PC-3 (cell line): Measurements from ENCODE around the gene CREB3L1.

DNA sequence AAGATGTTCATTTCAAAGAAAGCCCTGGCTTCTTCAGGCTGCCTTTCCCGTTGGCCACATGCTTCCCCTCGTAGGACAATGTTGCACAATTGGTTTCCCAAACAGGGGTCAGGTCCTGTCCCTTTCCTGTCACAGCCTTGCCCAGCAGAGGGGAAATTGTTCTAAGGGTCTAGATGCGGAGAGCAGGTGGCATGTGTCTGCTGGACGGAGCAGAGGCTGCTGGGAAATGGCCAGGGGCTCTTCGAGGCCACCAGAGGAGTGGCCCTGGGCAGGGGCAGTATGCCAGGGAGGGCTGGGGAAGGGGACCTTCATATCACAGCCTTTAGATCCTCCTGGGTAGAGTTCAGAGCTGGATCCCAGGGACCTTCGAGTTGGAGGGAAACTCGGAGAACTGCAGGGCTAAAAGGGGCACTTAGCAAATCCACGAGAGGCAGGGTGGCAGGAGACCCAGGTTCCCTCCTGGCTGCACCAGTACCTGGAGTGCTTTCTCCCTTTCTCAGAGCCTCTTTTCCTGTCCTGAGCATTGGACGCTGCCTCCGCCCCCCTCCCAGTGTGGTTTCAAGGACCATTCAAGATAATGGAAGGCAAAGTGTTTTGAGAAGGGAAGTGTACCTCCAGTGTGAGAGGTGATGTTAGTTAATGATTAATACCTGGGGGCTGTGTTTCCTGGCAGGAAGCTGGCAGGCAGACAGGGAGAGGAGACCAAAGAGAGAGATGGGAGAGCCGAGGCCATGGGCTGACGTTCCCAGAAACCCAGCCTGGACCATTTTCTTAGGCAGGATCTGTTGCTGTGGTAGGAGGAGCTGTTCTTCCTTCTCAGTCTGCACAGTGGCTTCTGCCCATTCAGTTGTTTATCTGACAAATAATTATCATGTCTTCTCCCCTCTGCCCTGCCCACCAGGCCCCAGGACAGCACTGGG lies 42.5 kb downstream of the C11orf96 start:
- RAMPAGE, long total RNA, result no peak

DNA sequence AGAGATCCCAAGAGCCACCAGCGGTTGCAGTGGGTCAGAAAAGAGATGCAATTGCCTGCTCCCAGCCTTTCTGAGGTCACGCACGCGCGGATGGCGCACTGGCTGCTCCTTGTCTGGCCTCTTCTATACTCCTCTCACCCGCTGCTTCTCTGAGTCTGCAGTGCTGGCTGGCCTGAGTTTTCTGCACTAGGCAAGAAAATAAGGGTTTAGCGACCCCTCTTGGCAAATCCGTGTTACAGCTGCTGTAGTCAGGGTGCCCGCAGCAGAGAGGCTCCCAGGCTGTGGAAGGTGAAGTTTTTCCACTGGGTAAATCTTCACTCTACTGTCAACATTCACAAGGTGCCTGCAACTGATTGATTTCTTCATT lies 10.5 kb upstream of the ACCSL start:
- RAMPAGE, long total RNA, result no peak

GRCh38 chr11:44077237-44077633 lies 11.2 kb downstream of the ACCS start:
- RAMPAGE, long total RNA, result no peak

- RAMPAGE, long total RNA, result no peak
These were observed 64.2 kb downstream of the ALX4 start for GRCh38 chr11:44245554-44246226.

DNA sequence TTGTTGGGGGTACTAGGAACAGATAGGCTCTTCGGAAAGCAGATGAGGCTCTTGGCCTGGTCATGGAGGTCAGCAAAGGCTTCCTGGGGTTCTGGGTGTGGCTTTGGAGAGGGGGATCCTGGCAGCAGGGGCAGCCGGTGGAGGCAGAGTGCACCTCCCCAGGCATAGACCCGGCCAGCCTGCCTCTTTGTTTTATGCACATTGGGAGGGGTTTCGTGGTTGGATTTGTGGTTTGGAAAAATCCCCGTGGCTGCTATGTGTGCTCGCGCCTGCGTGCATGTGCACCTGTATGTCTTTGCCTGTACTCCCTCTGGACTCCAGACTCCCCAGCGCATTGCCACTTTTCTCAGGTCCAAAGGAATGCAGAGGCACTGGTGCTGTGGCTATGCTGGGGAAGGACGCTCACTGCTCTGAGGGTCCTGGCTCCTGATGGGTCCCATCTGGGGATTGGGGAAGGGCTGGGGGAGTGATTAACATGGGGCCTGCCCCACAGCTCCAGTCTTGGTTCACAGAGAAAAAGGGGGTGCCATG lies 31.5 kb downstream of the CD82 start:
- RAMPAGE, long total RNA, result no peak

DNA sequence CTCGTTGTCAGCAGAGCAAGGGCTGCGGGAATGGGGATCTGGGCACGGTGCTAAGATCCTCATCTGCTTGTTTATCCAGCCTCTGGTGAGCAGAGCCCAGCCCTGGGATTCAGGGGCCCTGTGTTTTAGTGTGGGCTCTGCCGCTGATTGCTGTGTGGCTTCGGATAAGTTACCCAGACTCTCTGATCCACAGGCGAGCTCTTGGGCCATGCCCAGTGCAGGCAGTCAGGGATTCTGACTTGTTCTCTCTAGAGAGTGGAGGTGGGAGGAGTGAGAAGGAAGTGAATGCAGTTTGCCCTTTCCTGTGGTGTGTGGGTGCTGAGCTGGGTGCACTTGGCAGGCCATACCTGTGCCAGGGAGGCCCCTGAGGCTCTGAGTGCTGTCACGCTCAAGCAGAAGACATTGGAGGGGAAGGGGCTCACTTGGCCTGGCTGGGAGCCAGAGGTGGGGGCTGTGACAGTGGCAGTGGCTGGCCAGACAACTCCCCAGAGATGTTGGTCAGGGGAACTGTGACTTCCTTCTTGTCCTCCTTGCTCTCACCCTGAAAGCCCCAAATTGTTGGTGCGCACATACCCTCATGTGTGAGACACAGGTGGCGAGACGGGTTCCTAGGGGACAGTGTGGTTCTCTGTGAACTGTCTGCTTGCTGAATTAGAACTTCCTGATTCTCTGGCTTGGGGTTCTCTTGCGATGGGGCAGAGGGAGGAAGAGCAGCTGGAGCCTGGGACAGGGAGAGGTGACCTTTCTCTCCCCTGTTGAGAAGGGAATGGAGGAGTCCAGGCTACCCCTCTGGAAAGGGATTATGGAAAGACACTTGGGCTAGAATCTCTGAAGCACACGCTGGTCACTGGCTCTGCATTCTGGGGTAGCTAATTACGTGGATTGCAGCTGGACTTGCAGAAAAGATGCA lies 43.8 kb downstream of the CD82 start:
- RAMPAGE, long total RNA, result no peak

- RAMPAGE, long total RNA, result no peak
These were observed 66.4 kb downstream of the CD82 start for GRCh38 chr11:44631958-44632241.

DNA sequence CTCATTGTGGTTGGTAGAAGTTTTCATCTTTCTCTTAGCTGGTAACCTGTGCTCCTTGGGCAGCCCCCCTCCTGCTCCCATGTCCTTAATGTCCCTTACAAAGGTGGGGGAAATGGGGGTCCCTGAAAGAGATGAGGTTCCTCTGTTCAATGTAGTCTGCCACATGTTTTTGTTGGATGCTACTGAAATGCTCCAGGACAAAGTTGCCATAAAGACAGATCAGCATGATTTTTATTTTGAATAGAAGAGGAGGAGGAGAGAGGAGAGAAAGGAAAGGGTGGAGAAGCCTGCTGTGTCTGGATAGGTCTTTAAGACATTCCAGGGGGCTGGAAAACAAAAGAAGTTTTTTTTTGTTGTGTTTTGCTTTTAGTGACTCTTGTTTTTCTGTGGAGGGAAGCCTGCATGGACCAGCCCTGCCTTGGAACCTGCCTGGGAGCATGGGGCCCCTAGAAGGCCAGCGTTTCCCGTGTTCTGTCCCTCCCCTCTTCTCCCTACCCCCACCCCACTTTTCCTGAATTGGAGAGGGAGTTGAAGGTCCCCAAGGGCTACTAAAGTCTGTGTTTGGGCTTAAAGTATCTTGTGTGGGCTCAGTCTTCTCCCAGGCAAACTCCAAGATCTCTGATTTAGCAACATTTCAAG lies 2.3 kb downstream of the TSPAN18 start:
- RAMPAGE, long total RNA, result no peak

GRCh38 chr11:44857427-44857922 lies 93.2 kb downstream of the TP53I11 start:
- RAMPAGE, long total RNA, result no peak

GRCh38 chr11:44912165-44912534 lies 38.5 kb downstream of the TP53I11 start:
- RAMPAGE, long total RNA, result no peak

DNA sequence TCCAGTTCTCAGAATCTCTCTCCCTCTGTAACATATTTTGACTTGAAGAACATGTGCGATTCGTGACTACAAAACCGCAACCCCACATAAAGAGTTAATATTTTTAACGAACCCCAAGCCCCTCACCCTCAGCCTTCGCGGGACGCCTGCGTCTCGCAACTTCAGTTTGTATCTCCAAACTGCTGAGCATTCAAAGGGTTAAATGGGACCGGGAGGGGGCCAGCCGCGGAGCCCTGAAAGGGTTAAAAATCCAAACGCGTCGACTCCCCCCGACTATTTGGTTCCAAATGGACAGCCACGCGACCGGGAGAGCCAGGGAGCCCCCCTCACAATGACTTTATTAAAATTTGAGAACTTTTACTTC lies 460 bp upstream of the PRDM11 start:
- RAMPAGE, long total RNA, result no peak

GRCh38 chr11:45182742-45183737 lies 36.6 kb downstream of the PRDM11 start:
- RAMPAGE, long total RNA, result no peak

GRCh38 chr11:45259516-45260076 lies 26.5 kb downstream of the SYT13 start:
- RAMPAGE, long total RNA, result no peak

DNA sequence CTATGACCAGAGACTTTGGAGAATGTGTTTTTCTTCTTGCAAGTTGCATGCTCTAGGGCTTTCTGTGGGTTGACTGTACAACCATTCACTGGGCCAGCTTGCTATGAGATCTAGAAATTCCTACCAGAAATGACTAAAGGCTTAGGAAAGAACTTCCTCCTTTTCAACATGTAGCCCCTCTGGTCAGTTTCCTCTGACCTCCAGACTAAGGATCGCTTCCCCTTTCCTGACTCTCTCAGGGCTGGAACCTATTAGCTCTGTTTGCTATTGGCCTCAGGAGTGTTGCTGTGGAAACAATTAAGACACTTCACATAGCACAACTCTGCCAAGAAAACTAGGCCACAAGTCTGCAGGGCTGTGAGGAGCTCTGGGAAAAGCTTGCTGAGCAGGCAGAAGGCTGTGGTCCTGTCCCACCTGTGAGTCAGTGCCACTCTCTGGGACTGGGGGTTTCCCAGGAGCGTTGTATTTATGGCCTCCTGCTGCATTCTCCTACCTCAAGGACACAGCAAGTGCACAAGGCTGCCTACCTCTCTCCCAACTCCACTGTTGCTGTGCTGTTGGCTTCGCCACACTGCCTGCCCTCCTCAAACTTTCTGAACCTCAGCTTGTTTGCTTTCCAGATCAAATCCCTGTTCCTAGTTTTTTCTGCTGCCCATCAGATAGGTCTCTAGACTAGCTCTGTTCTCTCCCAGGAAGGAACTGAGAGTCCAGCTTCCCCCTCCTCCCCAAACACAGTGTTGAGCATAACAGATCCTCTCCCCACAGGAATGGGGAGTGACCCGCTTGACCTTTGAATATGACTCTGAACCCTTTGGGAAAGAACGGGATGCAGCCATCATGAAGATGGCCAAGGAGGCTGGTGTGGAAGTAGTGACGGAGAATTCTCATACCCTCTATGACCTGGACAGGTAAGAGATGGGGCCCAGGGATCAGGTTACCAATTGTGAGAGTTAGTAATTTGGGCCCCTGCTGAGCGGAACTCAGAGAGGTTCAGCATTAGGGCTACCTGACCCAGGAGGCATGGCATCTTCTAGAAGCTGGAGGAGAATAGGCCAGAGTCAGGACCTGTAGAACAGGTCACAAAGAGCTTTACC lies 11.0 kb downstream of the CRY2 start:
- RAMPAGE, long total RNA, result no peak

GRCh38 chr11:45901699-45902157 lies 5.3 kb downstream of the FREY1 start:
- RAMPAGE, long total RNA, result no peak

DNA sequence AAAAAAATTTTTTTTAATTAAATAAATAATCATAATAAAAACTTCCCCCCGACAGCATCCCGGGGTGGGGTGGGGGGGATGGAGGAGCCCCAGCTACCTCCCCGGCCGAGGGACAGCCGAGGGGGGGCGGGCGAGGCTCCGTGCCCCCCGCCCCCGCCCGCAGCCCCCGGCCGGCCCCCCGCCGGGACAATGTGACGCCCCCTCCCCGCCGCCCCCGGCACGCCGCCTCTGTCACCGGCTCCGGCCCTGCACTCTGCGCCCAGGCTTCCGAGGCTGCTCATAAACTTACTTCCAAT lies 1.1 kb downstream of the PHF21A start:
- RAMPAGE, long total RNA, result no peak

- RAMPAGE, long total RNA, result no peak
These were observed 9.7 kb upstream of the CREB3L1 start for GRCh38 chr11:46267760-46268070.

DNA sequence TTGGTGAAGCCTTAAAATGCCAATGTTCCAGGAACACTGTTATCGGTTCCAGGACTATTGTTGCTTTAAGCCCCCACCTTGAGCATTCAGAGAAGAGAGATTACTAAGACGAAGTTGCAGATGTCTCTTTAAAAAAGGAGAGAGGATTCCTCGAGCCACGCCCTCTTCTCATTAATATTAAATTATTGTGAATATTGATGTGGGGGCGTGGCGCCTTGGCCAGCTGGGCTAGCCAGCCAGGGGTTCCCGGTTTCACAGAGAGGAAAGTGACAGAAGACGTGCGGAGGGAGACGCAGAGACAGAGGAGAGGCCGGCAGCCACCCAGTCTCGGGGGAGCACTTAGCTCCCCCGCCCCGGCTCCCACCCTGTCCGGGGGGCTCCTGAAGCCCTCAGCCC lies at the start of gene CREB3L1:
TSS of gene CREB3L1 (plus strand) at position 257 of the 396 bp plus-strand sequence.
- RAMPAGE, long total RNA, result no peak

GRCh38 chr11:46315040-46315383 lies 32.3 kb upstream of the DGKZ start:
- RAMPAGE, long total RNA, result no peak

- RAMPAGE, long total RNA, result no peak
These were observed 9.1 kb upstream of the MDK start for GRCh38 chr11:46372234-46372884.